ENCODE results near the genes RAI2, MAP7D2, RPS6KA3 and CNKSR2.

- PRO-cap, 4 experiments, result peak in 3 of 4 experiments; most common plus-strand start chrX:17860644 (in 1); most common minus-strand start chrX:17860840 (in 3)
- RAMPAGE, long total RNA, 4 experiments, result start-site peak on the minus strand in 1 of 4 experiments, at chrX:17860708-17860753 at its widest, 9 reads per replicate
These were observed 629 bp downstream of the RAI2 start for GRCh38 chrX:17860183-17861155.

GRCh38 chrX:17861156-17861819 is at the start of gene RAI2:
Gene RAI2, minus strand, starts transcription at chrX:17861298.
- PRO-cap, 4 experiments, result peak in 1 of 4 experiments; most common minus-strand start chrX:17861301 (in 1)
- RAMPAGE, long total RNA, 4 experiments, result no peak in any of the 4 experiments

- PRO-cap, 4 experiments, result peak in 4 of 4 experiments; most common plus-strand start chrX:18985081 (in 3); most common minus-strand start chrX:18984988 (in 2)
- RAMPAGE, long total RNA, 4 experiments, result no peak in any of the 4 experiments
These were observed 978 bp upstream of the PHKA2 start for GRCh38 chrX:18984825-18985358.

GRCh38 chrX:19448744-19449078 is 66.6 kb downstream of the MAP3K15 start:
- PRO-cap, 4 experiments, result no peak in any of the 4 experiments
- RAMPAGE, long total RNA, 4 experiments, result no peak in any of the 4 experiments

DNA sequence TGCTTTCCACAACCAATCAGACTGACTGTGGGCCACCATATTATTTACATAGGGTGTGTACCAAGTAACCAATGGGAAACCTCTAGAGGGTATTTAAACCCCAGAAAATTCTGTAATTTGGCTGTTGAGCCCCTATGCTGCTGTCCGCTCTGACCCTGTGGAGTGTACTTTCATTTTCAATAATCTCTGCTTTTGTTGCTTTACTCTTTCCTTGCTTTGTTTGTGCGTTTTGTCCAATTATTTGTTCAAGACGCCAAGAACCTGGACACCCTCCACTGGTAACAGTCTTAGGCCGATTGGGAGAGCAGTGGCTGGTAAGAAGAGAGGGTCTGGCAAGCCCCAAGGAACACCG is 125.5 kb upstream of the MAP3K15 start:
- PRO-cap, 4 experiments, result peak in 1 of 4 experiments; most common plus-strand start position 120 of the sequence (in 1)
- RAMPAGE, long total RNA, 4 experiments, result no peak in any of the 4 experiments

DNA sequence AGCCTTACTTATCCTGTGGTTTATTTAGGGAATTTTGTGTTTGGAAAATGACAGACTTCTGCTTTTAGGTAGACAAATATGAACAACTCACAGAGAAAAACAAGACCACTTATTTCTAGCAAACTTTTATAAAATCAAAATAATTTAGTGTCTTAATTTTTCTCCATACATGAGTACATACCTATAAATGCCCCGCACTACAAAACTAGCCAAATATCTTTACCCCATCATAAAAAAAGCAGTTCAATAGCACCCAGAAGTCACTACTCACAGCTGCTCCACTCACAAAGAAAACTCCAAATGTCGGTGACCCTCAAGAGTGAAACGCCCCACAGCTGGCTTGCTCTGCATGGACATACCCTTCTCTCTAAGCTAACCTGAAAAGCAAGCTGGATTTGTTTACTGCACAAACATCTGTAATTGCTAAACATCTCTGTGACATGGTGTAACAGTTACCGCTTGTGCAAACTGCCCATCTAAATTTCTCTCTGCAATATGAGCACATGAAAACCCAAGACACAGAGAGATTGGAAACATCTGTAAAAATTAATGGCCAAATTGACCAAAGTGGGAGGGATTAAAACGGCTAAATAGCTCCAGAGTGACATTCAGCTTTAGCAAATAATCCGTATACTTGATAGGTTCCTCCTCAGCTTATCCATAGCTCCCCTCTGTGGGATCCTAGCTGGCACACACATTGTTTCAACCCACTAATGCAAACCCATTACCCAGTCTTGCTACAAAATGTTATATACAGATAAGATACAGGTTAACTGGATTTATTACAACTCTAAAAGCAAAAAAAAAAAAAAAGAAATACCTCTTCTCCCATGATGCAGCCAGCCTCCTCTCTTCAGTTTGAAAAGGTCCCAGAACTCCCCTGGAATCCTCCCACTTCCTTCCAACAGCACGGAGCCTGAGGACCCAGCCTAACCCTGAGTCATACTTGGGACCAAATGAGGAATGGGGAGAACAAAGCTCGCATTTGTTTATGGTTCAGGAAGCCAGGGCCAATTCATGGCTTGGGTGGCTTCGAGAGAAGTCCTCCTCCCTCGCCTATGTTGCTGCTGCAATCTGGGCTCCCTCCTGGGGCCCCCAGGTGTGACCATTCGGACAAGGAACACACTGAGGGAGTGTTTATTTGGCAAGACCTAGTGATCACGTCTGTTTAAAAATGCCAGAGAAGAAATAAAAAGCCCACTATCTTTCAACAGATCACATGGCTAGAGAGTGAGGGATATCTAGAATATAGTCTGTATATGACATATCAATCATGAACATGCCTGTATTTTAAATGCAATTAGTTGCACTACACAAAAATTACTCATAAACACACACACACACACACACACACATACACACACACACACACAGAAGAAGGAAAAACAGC is 155.2 kb upstream of the MAP3K15 start:
- PRO-cap, 4 experiments, result no peak in any of the 4 experiments
- RAMPAGE, long total RNA, 4 experiments, result no peak in any of the 4 experiments

DNA sequence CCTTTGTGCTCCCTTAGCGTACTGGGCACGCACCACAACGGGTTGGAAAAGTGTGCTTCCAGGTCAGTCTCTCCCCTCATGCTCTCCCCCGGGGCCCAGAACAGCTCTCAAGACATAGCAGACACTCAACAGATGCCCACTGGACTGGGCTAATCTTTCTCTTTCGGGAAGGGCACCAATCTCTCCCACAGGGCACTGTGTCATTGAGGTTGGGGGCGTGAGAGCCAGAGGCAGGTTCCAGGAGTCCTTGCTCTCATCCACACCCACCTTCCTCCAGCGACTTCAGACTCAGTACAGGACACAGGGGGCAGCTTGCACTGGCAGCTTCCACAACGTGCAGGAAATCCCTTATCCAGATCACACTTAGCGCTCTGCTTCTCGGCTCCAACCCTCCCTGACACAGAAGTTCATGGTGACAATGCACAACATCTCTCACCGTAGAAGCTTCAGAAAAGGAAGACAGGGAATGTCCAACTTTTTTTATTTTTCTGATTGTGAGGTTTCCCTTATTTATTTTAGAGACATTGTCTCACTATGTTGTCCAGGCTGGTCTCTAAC is 84.6 kb downstream of the SH3KBP1 start:
- PRO-cap, 4 experiments, result no peak in any of the 4 experiments
- RAMPAGE, long total RNA, 4 experiments, result start-site peak on the minus strand in 1 of 4 experiments, centred at position 256 of the sequence, 12 reads per replicate

DNA sequence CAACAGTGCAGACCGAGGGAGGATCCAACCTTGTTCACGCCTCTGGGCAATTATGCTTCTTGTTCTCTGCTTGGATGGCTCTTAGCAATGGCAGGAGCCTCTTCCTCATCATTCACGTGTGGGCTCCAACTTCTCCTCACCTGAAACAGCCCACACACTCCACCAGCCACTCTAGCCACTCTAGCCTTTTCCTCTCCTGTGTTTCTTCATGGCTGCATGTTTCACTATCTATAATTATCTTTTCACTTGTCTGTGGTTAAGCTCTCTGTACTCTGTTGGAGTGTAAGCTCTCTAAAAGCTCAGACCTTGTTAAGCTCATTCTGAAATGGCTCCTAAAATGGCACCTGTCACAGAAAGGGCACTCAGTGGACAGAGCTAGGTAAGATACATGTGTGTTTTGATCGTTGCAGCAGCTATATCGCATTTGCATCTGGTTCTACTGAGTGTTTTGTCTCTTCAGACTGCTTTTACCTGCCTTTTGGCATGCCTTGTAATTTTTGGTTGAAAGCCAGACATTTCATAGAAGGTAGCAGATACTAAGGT is 80.0 kb downstream of the SH3KBP1 start:
- PRO-cap, 4 experiments, result no peak in any of the 4 experiments
- RAMPAGE, long total RNA, 4 experiments, result no peak in any of the 4 experiments

DNA sequence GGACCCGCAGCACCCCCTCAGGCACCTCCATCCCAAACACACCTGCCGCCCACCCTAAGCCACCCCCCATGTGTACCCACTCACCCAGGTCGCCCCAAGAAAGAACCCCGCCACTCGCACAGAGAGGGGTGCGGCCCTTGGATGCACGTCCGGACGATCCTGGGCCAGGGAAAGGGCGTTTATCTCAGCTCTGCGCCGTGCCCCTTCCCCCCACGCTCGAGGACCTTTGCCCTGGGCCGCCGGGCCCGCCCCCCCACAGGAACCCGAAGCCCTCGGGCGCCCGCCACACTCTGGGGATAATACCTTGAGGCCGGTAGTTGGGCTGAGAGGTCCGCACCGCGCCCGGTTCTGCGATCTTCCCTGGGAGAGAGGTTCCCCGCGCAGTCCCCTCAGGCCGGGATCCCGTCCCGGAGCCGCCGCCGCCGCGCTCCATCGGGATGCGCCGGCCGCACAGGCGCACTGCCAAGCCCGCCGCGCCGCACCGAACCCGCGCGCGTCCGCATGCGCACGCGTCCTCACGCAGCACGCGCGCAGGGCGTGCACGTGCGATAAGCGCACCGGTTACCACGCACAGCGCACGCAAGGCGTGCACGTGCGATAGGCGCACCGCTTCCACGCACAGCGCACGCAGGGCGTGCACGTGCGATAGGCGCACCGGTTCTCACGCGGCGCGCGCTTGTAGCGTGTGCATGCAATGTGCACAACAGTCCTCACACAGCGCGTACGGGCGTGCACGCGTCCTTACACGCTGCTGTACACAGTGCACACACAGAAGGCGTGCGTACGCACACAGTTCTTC is at the start of gene MAP7D2:
MAP7D2 (minus strand) TSS at position 461 of the 799 bp plus-strand sequence.
- PRO-cap, 4 experiments, result no peak in any of the 4 experiments
- RAMPAGE, long total RNA, 4 experiments, result no peak in any of the 4 experiments

DNA sequence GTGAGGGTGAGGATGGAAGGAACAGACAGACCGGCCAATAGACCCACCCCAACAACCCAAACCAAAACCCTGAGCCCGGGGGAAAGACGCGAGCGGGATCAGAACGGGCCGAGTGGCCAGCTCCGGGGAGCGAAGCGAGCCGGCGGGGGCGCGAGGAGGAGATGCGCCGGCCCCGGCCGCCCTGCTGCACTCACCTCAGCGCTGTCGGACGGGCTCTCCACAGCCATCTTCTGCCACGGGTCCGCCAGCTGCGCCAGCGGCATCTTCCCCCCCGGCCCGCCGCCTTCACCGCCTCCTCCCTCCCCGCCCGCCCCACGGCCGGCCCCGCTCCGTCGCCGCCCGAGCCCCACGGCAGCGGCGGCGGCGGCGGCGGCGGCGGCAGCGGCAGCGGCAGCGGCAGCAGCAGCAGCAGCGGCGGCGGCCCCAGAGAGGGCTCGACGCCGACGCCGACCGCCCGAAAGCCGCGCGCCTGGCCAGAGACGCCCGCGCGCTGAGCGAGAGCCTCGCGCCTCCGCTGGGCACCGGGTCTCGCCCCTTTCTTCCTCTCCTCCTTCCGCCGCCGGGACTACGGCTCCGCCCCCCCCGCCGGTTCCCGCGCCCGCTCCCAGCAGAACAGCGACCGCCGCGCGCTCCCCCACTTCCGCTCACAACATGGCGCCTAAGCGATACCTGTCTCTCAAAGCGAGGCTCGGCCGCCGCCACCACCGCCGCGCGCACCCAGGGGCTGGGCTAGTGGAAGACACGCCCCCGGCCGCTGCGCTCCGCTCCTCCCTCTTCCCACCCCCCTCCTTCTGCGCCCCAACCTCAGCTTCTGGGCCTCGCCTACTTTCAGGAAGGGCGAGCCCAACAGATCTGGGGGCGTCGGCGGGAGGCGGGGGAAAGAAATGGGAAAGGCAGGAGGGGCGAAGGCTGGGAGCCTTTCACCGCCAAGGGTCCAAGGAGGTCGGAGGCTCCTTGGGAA is at the start of gene RPS6KA3:
RPS6KA3 (minus strand) TSS at position 540 of the 961 bp plus-strand sequence.
- PRO-cap, 4 experiments, result peak in 4 of 4 experiments; most common plus-strand start position 101 of the sequence (in 2); most common minus-strand start position 648 of the sequence (in 3)
- RAMPAGE, long total RNA, 4 experiments, result start-site peak on the minus strand in 1 of 4 experiments, centred at position 692 of the sequence, 31 reads per replicate

GRCh38 chrX:21373962-21374831 is at the start of gene CNKSR2:
Gene CNKSR2, plus strand, starts transcription at chrX:21374418.
- PRO-cap, 4 experiments, result peak in 4 of 4 experiments; most common plus-strand start chrX:21374421 (in 2); most common minus-strand start chrX:21374119 (in 1)
- RAMPAGE, long total RNA, 4 experiments, result start-site peak on the plus strand in 2 of 4 experiments, at chrX:21374410-21374468 at its widest, 19 to 39 reads per replicate

DNA sequence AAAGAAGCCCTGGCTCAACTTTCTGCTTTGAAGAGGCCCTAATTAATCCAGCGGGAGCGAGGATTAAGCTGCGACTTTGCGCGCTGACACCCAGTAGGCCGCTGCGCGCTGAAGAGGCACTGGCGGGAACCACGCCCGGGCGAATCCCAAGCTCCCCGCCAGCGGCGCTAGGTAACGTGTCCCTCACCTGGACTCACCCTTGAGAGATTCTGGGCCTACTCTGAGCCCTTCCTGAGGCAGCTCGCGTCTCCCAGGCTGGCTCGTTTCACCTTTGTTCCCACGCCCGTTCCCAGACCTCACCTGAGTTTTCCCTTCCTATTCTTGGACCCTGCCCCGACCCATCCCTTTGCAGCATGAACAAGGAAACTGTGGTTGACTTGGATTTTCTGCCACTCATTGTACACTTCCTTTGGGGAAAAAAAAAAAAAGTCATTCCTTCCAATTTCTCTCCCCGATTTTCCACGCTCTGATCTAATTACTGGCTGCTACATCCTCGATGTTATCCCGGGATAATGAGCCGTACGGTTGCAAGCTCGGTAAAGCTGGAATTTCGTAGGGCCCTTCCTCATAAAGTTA is 730 bp upstream of the KLHL34 start:
- PRO-cap, 4 experiments, result no peak in any of the 4 experiments
- RAMPAGE, long total RNA, 4 experiments, result no peak in any of the 4 experiments

- PRO-cap, 4 experiments, result no peak in any of the 4 experiments
- RAMPAGE, long total RNA, 4 experiments, result no peak in any of the 4 experiments
These were observed 19.9 kb upstream of the KLHL34 start for GRCh38 chrX:21678106-21678379.

DNA sequence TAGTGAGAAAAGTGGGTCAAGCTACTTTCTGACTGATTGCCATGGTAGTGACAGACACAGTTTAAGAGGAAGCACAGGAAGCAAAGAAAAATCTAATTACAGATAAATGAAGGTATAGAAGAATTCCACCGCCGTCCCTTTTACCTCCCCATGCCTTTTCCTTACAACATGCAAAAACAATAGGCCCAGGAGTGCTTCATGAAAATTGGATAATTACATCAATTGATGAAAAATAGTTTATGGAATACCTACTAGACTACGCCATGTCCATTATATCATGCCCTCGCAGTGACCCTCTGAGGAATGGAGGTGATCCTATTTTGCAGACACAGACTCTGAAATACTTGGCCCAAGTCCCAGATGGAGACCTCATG is 15.8 kb downstream of the SMPX start:
- PRO-cap, 4 experiments, result peak in 3 of 4 experiments; most common plus-strand start position 120 of the sequence (in 3)
- RAMPAGE, long total RNA, 4 experiments, result no peak in any of the 4 experiments

GRCh38 chrX:21883123-21883893 is 27.5 kb downstream of the YY2 start:
- PRO-cap, 4 experiments, result no peak in any of the 4 experiments
- RAMPAGE, long total RNA, 4 experiments, result no peak in any of the 4 experiments

GRCh38 chrX:21932368-21932674 is 8.2 kb upstream of the SMS start:
- PRO-cap, 4 experiments, result no peak in any of the 4 experiments
- RAMPAGE, long total RNA, 4 experiments, result no peak in any of the 4 experiments

DNA sequence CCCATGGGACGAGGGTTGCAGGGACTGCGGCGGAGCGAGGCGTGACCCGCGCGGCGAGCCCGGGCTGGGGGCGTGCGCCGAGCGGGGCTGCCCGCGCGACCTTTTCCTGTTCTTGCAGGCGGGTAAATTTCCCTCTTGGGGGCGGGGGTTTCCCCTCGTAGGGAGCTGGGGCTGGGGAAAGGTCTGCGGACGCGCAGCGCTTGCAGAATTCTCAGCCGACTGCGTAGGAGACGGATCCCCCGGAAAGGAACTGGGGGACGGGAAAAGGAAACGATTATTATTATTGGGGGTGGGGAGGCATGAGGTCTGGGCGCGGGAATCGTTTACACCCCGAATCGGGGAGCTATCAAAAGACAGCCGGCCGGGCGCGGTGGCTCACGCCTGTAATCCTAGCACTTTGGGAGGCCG is 741 bp downstream of the SMS start:
- PRO-cap, 4 experiments, result peak in 4 of 4 experiments; most common plus-strand start position 205 of the sequence (in 4); most common minus-strand start position 252 of the sequence (in 3)
- RAMPAGE, long total RNA, 4 experiments, result no peak in any of the 4 experiments

DNA sequence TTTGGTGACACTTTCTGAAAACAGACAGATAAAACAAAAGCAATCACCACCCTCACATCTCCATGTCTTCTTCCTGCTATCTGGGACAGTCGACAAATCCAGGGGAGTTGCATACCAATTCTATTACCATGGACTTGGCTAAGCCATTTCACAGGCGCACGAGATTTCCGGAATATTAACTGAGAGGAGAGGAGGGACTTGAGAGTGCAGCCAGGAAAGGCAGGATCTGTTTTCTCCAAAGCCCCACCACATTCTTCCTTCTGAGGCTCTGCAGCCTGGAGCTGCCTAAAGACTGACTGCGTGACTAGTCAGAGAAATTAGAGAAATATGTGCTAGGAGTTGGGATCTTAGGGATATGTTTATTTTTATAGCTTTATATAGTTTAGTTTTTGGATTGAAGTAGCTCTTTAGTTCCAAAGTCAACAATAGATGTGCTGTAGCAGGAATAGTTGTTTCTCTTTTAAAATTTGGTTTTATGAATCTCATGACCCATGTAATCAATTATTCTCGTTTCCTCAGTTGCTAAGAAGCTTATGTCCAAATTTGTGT is 300.2 kb upstream of the DDX53 start:
- PRO-cap, 4 experiments, result no peak in any of the 4 experiments
- RAMPAGE, long total RNA, 4 experiments, result no peak in any of the 4 experiments

GRCh38 chrX:22922866-22923264 is 76.9 kb upstream of the DDX53 start:
- PRO-cap, 4 experiments, result peak in 2 of 4 experiments; most common minus-strand start chrX:22923049 (in 1)
- RAMPAGE, long total RNA, 4 experiments, result no peak in any of the 4 experiments

DNA sequence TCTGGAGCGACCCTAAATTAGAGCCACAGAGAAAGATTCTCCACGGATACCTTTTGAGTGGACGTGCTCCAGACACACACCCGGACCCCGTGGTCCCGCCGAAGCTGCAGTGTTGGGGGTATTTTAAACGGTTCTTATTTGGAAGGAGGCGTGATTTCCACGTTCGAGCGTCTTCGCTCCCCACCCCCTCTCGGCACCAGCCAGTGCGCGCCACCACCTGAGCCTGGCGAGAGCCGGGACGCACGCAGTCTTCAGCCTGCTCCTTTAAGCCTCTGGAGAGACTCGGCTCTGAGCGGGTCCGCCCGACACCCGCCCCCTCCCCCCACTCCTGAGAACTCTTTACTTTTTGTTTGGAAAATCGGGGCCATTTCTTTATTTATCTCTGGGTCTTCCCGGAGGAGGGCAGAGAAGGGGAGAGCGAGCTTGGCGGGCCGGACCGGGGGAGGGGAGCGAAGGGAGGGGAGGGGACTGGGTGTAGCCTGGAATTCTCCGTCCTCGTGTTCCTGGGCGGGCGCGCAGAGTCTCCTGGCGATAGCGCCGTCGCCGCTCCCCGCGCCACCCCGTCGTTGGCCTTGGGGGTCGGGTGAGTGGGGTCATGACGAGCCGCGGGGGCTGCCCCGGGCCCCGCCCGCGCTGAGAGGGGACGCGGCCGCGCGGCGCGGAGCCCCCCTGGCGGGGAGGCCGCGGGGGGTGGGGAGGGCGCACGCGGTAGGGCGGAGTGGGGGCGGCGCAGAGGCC is 601 bp upstream of the PTCHD1 start:
- PRO-cap, 4 experiments, result no peak in any of the 4 experiments
- RAMPAGE, long total RNA, 4 experiments, result no peak in any of the 4 experiments

Data from spleen (tissue), 7 donors.